Cytotoxic T cell (primary cell): ENCODE measurements around a stretch of chr9.

DNA sequence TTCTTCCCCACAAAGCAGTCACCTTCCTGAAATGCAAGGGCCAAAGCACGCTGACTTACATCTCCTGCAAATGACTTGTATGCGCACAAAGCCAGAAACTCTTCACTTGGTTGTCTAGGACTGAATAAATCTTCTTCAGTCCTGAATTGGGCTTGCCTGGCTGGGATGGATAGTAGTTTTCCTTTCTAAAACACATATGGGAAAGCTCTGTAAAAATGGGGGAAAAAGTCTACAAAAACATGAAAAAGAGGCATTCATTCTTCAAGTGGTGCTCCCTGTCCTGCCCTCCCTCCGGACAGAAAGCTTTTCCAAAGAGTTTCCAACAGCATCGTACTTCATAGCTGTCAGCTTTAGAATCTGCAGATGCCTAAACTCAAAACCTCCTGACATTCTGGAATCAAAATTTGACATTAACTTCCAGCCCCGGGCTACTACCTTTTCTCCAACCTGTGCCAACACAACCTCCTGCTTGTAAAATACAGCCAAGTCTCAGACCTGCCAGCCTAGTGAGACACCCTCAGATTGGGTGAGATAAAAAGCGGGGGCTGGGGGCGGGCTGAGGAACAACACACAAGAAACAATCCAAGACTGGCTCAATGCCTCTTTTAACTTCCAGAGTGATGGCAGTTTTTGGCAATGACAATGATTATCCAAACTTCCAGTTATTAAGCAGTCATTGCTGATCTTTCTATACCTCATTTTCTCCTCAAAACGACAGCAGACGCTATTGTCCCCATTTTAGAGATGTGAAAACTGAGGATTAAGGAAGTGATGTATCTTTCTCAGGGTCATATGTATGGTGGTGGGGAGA, 1.4 kb downstream of the TNC start:
- PRO-cap, 2 experiments, result no peak in any of the 2 experiments

- PRO-cap, 2 experiments, result no peak in any of the 2 experiments
Measured at GRCh38 chr9:115135685-115136201, 17.8 kb upstream of the TNC start.

- PRO-cap, 2 experiments, result no peak in any of the 2 experiments
Measured at GRCh38 chr9:115780406-115780883, 373.1 kb upstream of the PAPPA start.

DNA sequence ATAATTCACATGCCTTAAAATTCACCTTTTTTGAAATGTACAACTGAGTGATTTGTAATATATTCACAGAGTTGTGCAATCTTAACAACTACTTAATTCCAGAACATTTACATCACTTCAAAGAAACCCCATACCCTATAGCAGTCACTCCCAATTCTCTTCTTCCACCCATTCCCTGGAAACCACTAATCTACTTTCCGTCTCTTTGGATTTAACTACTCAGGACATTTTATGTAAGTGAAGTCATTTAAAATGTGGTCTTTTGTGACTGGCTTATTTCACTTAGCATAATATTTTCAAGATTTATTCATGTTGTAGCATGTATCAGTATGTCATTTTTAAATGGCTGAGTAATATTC, 214.2 kb upstream of the PAPPA start:
- PRO-cap, 2 experiments, result no peak in any of the 2 experiments

GRCh38 chr9:115944532-115945281, 208.9 kb upstream of the PAPPA start:
- PRO-cap, 2 experiments, result no peak in any of the 2 experiments

DNA sequence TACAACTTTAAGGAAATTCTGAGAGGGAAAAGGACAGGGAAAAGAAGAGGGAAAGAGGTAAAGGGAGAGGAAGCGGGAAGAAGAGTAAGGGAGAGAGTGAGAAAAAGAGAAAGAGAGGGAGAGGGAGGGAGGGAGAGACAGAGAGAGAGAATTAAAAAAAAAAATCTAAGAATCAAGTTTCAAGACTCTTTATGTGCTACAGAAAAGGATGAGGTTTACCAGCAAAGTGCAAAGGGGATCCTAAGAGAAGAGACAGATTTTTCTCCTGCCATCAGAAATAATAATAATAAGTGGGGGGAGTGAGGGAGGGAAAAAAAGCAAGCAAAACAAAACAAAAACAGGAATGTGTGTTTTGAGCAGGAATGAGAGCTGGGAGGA, 596 bp upstream of the PAPPA start:
- PRO-cap, 2 experiments, result no peak in any of the 2 experiments

DNA sequence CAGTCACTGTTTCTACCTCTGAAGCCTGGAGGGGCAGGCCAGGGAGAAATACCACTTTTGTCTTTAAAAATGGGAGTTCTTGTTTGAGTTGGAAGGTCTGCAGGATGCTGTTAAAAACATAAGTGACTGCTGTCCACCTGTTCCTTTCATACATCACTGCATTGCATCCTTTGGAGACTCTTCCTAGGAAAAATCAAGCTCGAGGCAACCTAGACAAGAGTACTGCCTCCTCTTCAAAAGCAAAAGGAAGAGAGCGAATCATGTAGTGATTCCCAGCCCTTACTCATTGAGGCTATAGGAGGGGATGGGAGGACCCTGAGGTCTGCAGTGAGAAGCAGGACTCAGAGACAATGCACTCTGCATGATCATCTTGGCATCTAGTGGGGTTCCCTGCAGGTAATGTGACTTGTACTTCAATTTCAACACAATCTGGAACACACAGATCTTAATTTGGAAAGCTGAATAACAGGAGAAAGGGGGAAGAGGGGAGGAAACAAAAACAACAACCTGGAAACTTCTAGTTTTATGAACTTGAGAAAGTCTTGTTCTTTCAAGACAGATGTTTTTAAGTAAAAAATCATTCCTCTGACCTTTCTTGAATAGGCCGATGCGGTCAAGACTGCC, 163.1 kb downstream of the PAPPA start:
- PRO-cap, 2 experiments, result no peak in any of the 2 experiments

GRCh38 chr9:116504103-116504457, 183.0 kb upstream of the TRIM32 start:
- PRO-cap, 2 experiments, result no peak in any of the 2 experiments

DNA sequence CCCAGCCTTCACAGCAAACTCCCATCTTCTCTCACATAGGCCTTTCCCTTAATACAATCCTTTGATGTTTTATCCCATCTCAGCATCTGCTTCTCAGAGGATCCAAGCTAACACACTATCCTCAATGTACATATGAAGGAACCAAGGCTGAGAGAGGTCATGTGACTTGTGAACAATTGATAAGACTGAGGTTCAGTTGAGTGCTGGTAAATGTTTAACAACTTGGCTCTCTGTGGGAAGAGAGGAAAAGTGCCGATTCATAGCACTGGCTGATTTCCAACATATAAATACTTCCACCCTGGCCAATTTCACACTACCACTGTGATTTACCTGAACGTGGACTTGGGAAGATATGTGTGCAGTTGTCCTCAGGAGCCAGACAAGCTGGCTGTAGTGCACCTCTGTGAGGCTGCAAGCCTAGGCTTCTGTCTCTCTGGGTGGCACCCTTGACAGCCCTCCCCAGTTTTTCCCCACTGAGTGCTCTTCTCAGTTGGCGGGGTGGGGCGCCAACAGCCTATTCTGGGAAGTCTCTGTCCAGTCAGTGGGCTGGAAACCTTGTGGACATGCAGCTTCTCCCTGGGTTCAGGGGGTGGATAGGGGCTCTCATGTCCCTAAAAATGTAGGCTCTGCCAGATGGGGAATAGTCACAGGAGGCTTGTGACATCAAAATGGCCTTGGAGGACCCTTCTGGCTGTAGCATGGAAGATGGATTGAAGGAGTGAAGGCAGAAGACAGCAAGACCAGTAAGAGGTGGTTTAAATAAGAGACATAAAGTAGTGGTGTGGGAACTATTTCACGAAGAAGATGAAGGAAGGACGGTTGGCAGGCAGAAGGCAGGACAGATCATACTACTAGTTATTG, 120.0 kb upstream of the TRIM32 start:
- PRO-cap, 2 experiments, result no peak in any of the 2 experiments

DNA sequence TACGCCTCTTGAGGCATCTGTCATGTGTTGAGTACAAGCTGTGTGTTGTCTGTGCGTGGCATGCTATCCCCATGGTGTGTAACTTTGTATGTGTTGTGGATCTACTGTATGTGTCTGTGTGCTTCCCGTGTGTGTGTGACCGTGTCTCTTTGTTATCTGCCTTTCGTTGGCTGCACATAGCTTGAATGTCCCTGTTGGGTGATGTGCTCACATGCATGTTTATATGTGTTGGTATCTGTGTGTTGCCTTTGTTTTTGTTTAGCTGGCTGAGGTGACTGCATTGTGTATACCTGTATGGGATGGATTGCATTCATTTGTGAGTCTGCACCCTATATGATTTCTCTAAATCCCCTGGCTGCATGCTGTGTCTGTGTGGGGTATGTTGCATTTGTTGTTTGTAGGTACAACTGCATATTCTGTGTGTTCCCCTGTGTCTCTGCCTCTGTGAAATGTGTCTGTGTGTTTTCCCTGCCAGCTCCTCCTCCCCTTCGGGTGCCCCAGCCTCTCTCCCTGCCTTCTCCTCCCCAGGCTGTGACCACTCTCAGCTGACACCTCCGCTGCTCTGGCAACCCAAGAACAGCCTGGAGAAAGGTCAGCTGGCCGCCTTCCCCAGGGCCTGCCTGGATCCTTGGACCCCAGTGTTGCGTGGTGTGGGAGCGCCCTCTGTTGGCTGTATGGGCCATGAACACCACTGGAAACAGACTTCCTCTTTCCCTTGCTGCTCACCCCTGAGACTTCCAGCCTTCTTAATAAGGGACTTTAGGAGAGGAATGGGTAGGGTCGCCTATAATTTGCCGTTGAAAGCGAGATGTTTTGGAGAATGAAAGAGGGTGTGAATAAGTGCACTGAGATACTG, 115.2 kb upstream of the TRIM32 start:
- PRO-cap, 2 experiments, result no peak in any of the 2 experiments

DNA sequence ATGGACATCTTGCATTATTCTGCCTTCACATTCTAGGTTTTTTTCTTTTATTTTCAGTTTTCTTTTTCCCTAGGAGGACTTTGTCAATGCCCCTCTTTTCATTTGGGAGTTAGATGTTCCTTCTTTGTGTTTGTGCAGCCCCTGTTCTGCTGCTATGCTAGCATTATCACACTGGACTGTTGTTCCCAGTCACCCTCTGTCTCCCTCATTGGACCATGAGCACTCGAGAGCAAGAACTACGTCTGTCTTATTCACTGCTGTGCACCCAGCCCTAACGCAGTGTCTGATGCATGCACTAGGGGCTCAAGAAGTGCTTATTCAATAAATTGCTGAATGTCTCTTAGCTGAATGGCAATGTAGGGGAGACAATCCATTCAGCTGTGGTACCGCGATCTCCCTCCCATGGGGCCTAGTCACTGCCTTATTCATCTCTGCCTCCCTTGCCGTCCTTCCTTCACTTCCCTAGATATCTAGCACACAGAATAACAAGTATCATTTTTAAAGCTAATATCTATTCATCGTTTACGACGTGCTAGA, 59.6 kb downstream of the TRIM32 start:
- PRO-cap, 2 experiments, result no peak in any of the 2 experiments

- PRO-cap, 2 experiments, result no peak in any of the 2 experiments
Measured at GRCh38 chr9:116837085-116837395, 149.9 kb downstream of the TRIM32 start.

DNA sequence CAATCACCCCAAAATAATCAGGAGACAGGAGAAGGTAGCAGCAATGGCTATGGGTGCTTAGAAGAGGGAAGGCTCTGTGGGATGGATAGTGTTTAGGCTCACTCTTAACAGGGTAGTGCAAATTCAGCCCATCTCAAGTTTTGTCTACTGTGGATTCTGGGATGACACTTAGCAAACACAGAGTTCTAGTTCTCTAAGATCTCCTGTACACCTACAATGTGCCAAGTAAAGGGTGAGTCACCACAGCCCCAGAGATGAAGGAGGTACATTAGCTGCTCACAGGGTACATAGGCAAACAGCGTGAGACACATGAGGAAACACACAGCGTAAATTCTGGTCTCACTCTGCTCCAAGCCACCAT, 9.0 kb downstream of the ASTN2 start:
- PRO-cap, 2 experiments, result no peak in any of the 2 experiments

GRCh38 chr9:117719121-117719388, 14.9 kb downstream of the TLR4 start:
- PRO-cap, 2 experiments, result no peak in any of the 2 experiments

GRCh38 chr9:118422539-118422999, 718.4 kb downstream of the TLR4 start:
- PRO-cap, 2 experiments, result no peak in any of the 2 experiments

GRCh38 chr9:120384127-120385312, 195.4 kb downstream of the CDK5RAP2 start:
- PRO-cap, 2 experiments, result no peak in any of the 2 experiments

DNA sequence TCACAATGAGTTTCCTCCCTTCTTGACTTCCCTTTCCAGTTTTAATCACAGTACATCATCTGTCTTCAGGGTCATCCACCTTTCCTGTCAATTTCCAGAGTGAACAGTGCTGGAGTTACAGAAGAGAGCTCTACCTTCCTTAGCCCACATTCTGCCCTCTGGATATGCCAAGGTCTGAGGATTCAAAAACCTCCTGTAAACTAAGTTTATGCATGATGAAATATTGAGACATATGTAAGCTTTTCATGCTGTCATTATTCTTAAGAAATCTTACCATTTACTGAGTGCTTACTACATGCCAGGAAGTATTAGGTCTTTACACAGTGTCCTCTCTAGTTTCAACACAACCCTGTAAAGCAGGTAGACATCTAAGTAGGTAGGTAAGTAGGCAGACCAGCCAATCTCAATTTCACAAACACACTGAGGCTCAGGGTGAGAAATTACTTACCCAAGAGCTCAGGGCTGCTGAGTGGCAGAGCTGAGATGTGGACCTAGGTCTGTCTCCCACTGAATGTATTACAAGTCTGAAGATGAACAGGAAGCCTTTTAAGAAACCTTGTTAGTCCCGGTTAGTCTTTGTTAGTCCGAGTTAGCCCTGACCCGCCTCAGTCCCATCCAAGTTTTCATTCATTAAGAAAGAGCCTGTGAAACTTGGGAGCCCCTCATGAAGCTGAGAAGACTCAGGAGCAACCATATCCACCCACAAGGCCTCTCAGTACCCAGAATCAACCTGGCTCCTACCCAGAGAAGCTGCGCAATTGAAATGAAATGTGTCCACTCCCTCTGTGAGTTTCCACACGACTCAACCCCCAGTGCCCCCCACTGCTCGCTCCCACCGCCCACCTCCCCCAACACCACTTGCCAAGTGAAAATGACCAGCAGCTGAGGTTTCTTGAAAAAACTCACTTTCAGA, 105.0 kb downstream of the CDK5RAP2 start:
- PRO-cap, 2 experiments, result no peak in any of the 2 experiments

DNA sequence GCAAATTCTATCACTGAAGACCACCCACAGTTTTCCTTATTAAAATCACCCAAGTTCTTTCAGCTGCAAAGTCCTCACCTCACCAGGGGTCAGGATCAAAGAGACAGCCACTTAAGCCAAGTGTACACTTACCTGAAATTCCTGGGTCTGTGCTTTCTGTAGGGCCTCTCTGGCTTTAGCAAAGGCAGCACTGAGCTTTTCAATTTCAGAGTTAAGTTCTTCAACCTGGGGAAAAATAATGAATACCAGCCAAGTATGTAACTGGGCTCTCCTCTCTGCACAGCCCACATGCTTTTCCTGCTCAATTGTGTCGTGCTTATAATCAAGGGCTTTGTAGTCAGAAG, 55.1 kb downstream of the CDK5RAP2 start:
- PRO-cap, 2 experiments, result no peak in any of the 2 experiments

DNA sequence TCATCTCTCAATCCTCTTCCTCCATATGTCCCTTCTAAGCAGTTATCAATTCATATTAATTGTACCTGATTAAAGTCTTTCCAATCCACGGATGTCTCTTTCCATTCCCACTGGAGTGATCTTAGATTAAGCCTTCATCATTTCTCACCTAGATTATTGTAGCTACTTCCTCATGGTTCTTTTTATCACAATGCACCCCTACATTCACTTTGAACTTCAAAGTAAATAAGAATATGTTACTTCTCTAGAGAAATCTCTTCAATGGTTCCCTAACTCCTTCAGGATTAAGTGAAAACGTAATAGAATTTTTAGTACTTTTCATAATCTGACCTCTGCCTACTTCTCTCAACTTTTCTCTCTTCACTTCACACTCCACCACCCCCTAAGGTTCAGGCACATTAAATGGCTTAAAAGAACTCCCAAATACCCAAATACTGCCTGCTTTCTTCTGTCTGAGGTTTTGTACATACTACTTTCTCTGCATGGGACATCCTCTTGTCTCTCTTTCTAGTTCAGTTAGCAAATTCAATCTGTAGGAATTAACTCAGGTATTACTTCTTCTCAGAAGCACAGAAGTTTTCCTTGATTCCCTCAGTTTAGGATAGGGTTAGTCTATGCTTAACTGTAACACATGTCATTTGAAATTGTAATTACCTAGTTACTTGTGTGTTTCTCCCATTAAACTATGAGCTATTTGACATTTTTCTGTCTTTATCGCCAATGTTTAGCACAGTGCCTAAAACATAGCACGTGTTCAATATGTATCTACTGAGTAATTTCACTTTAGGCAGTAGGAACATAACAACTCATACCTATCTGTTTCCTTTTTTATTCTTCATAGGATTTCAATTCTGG, 29.1 kb upstream of the CDK5RAP2 start:
- PRO-cap, 2 experiments, result no peak in any of the 2 experiments

GRCh38 chr9:120723528-120723939, 9.3 kb upstream of the MEGF9 start:
- PRO-cap, 2 experiments, result no peak in any of the 2 experiments